HEK293 (cell line): ENCODE data around the genes PIEZO1 and CDH15.

DNA sequence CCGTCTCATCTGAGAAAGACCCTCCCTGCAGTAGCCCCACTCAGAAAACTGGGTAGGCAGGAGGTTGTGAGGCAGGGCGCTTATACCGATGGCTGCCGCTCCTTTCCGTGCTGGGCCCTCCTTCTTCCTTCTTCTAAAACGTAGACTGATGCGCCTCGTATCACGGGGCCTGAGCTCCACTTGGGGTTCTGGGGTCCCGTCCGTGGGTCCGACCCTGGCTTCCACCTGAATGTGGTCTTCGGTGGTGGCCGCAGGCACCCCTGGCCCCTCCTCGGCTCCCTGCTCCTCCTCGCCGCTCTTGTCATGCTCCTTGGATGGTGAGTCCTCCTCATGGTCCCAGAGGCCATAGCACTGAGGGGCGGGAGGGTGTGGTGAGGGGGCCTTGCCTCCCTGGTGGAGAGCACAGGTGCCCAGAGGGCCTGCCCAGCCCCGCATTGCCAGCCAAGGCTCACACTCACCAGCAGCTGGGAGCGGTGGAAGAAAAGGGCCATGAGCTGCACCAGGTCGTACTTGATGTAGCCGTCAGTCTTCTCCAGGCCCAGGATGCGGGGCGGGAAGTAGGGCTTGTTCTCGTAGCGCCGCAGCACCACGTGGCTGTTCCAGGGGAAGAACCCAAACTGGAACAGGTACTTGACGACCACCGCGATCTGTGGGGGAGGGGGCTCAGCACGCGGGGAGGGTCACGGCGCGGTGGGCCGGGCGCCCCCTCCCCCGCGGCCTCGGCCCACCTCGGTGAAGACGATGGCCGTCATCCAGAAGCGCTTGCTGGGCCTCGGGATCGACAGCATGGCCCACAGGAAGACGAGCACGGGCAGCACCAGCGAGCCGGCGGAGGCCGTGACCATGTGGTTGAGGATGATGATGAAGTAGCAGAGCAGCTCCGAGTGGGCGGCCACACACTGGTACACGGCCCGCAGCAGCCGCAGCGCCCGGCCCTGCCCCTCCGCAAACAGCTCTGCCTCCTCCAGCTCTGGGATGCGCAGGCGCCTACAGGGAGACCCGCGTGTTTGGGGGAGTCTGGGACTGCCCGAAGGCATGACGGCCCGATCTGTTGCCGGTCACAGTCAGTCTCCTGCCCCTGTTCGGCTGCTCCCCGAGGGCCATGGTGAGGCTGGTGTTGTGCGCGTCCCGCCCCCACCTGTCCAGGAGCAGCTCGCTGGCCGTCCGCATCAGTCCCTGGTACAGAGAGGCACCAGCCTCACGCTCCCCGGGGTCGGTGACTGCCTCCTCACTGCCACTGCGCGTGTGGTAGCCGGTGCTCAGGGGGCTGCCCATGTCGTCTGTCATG lies 15.2 kb downstream of the CTU2 start:
- PRO-cap, result no peak
- RRBS, 2 experiments, result 94% methylated on average over 5 of the region's 84 CpGs

DNA sequence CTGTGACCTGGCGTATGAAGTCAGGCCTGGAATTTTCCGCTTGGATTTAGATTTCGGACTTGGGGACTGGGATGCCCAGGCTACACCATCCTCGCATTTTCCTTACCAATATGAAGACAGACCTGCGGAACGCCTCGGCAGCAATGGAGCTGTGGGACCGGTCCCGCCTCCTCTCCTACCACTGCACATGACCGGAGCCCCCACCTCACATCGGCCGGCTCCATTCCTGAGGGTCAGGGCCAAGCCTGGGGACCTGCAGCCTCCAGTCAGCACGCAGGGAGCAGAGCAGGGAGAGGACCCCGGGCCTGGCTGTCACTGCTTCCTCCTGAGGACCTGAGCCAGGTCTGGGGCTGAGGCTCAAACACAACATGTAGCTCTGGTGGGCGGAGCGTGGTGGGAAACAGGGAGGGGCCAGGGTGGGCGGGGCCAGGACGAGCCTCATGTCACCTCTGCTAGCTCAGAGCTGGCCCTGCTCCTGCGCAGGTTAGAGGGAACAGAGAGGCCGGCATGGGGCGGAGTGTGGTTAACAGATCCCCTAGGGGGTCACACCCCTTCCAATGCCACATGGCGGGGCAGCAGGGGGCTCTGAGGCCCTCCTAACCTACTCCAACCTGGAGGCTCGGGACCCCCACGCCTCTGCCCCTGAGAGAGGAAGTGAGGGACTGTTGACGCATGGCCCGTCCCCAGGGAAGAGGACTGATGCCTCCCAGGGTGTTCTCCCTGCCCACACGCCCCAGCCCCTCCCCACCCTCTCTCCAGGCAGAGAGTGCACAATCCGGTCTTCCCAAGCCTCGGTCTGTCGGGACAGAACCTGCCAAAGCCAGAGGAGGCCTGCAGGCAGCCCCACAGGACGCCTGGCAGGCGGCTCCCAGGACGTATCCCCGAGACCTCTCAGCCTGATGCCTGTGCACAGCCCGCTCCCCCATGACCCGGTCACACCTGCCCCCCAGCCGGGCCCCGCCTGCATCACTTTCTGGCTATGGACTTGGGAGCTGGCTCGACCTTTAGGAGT lies 15.3 kb downstream of the PIEZO1 start:
- PRO-cap, result bidirectional peak, plus-strand start at position 460 of the sequence, minus-strand start at position 346 of the sequence
- RRBS, 2 experiments, result 14 to 19% methylated on average over 3 of the region's 39 CpGs

DNA sequence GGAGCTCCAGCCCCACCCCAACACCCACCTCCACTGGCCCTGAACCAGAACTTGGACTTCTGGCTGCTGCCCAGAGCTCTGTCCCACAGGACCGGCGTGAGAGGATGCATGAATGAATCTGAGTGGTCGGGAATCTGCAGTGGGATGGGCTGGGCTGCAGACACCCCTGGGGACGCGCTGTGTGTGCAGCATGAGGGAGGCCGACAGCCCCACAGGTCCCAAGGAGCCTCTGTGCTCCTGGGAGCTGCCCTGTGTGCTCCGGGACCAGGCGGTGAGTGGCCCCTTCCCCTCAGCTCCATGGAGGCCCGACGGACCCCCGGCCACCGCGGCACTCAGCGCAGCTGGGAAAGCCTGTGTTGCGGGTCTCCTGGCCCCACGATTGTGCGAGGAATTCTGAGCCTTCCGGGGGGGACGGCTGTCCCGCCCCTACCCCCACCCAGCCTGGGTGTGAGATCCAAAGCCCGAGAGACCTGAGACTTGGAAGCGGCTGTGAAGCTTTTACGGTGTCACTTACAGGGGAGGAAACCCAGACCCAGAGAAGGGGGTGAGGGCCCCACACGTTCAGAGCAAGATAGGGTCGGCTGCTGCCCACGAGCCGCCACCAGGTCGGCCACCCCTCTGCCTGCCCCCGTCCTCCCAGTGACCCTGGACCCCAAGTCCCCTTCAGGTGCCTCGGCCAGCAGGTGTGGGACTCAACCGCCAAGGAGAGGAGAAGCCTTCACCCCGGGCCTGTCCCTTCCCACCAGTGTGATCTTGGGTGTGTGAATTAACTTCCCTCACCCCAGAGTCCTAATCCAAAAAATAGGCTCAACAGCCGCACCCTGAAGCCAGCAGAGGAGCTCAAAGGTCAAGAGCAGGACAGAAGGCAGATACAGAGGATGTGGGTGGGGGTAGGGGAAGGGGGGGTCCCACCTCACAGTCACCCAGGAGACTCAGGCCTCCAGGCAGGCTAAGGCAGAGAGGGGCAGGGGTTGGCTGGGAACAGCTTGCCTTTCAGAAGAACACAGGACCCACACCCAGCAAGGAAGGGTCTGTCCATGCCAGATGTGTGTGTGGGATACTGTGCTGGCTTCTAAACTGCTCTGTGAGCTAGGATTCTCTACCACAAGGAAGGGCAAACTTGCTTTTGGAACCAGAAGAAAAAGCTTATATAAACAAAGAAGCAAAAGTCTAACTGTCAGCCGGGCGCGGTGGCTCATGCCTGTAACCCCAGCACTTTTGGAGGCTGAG lies 5.1 kb downstream of the PIEZO1 start:
- PRO-cap, result no peak
- RRBS, 2 experiments, result 76 to 87% methylated on average over 11 of the region's 36 CpGs

DNA sequence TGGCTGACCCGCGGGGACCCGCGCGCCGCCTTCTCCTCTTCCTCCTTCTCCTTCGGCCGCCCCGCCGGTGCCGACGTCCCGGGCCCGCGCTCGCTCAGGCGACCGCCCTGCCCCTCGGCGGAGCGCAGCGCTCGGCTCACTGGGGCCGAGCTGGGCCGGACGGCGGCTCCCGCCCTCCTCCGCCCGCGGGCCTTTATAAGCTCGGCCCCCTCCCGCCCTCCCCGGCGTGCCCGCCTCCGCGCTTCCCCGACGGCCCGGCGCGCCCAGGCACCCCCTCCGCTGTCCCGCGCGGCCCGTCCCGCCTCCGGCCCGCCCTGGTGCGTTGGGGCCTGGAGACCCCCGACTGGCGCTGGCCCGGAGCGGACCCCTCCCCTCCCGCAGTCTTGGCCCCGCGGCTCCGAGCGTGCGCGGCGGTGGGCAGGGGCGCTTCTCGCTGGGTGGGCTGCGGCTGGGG lies at the start of gene PIEZO1:
PIEZO1 (minus strand) TSS at position 171 of the 454 bp plus-strand sequence.
- PRO-cap, result bidirectional peak, plus-strand start at position 224 of the sequence, minus-strand start at position 171 of the sequence
- RRBS, 2 experiments, result 1 to 2% methylated on average over 44 to 49 of the region's 67 CpGs

- PRO-cap, result no peak
- RRBS, 2 experiments, result 77 to 78% methylated on average over 7 to 11 of the region's 35 CpGs
These were observed 8.5 kb upstream of the PIEZO1 start for GRCh38 chr16:88793299-88794062.

DNA sequence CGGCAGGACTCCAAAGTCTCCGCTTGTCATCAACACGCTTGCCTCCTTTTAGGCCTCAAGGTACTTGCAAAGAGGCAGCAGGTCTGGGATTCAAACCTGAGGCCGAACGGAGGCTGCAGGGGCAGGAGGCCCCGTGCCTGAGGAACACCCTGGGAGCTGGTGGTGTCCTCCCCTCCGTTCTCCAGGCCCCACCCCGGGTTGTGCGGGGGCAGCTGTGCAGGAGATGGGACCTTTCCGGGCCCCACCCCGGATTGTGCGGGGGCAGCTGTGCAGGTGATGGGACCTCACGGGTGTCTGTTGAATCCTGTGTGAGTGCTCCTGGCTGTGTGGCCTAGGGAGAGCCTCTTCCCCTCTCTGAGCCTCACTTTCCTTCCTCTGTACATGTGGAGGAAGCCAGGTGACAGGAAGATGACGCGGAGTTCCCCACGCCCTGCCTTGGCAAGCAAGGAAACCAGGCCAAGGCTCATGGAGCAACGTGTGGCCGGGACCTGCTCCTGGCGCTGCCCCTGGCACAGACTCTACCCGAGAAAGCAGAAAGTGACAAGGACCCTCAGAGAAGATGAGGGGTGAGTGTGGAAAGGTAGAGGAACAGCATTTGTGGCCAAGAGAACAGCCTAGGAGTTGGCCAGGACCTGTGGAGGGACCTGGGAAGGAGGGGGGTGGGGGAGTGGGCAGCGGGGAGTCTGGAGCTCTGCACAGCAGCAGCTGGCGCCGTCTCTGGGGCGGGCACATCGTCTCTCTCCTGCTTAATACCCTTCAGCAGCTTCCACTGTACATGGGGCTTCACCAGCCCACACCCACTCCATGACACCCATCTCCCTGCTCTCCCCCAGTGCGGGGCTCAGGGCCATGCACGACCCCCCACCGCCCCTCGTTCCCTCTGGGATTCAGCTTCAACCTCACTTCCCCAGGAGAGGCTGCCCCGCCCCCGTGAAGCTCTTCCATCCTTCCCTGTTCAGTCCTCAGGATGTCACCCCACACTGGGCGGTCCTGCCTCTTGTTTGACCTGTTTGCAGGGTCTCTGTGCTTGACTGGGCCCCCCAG lies 38.3 kb upstream of the PABPN1L start:
- PRO-cap, result no peak
- RRBS, 2 experiments, result 80% methylated on average over 2 of the region's 32 CpGs; no CpG with 5 or more reads in 1 of the 2 experiments

DNA sequence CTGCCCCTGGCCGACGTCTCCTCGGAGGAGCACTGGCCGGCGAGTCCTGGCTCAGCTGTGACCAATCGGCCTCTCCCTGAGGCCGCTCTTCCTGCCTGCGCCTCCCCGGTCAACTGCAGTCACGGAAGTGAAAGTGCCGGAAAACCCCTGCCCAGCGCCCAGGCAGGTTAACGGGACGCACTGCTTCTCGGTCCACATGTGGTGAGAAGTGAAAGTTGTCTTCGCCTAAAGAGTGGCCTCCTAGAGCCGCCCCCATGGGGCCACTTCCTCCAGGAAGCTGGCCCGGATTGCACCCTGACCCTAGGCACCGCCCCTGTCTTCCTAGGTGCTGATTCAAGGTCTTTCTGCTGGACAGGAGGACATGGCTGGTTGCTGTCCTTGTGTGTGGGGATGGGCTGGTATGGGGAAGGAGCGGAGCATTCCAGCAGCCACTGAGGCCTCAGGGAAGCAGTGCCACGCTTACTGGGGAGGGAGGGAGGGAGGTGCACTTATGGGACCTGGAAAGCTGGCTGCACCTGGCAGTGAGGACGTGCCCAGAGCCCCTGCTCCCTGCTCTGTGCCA lies 5.2 kb downstream of the CBFA2T3 start:
- PRO-cap, result no peak
- RRBS, 2 experiments, result 90 to 94% methylated on average over 6 of the region's 22 CpGs

DNA sequence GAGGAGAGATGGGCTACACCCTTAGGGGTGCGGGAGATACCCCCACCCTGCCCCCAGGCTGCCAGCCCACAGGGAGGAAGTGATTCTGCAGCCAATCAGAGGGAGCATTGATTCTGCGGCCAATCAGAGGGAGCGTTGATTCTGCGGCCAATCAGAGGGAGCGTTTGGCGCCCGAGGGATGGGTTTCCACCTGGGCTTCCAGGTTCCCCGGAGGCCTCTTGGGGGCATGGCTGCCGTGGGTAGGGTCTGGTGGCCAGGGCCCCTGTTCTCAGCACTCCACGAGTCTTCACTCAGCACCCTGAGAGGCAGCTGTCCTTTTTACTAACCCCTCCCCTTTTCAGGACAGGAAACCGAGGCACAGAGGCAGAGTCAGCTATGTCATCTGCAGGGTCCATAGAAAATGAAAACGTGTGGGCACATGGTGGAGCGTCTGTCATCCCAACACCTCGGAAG lies 28.1 kb upstream of the ACSF3 start:
- PRO-cap, result no peak
- RRBS, 2 experiments, result 80% methylated on average over 1 of the region's 14 CpGs; no CpG with 5 or more reads in 1 of the 2 experiments

DNA sequence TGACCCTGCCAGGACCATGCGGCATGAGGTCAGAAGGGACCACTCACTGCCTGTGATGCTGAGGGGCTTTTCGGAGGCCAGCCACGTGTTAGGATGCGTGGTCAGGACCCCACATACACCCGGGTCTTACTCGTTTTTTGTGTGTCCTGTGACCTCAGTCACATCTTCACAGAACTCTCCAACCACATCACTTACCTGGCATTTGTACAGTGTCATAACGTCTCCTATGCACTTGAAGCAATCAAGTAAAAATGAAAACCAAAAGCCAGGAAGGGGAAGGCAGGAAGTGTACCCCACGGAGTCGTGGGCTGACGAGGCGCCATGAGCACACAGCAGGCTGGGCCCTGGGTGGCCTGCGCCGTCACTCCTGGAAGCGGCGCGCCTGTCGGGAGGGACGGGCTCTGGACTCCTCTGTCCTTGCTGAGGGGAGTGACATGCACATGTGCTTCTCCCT lies 8.0 kb downstream of the ACSF3 start:
- PRO-cap, result no peak
- RRBS, 2 experiments, result no CpG with 5 or more reads among the region's 18 CpGs

DNA sequence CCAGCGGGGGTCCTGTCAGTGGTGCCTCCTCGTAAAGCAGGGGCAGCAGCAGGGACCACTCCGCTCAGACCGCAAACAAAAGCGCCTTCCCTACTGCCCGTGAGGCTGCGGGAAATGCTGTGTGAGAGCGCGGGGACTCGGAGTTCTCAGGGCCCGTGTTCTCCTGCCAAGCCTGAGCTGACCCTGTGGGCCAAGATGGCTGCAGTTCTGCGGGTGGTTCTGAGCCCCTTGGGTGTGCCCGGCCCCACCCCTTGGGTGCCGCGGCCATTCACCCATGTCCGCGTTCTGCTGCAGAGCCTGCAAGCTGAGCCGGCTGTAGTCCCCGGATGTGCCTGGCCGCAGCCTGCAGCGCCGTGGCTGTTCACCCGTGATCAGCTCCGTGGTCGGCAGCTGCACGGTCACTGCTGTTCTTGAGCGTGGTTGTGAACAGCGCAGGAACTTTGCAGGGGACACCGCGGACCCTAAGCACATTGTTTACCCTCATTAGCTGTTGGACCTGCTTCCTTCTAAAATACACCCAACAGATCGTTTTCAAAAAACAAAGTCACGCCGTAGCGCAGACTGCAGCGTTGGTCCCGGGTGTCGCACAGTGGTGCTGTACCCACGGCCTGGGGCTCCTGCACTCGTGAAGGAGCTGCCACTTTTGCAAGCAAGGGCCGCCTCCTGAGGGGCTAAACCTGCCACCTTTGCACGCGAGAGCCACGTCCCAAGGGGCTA lies 20.1 kb downstream of the ACSF3 start:
- PRO-cap, result no peak
- RRBS, 2 experiments, result 83 to 90% methylated on average over 3 to 6 of the region's 43 CpGs

DNA sequence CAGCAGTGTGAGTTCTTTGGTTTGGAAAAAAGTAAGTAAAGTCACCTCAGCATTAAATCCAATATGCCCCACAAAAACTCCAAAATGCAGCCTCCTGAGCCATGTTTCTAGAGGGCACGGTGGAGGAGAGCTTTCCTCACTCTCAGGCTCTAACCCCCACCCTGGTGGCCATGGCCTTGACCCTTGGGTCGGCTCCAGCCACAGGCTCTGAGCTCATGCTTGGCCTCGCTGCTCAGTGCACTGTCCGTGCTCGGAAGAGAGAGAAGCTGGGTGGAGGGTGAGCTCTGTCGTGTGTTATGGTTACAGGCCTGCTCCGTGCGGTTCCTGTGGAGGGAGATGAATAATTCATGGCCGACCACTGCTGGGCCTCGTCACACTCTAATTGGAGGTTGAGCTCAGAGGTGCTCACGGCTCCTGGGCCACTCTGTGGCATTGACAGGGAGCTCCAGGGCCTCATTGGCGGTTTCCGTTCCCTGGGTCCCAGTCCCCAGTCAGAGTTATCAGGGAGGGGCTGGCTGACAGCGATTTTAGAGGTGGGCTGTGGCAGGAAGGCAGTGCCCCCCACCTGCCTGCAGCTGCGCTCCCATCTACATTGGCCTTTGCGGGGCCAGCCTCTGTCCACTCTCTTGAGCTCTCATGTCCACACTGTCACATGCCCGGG lies 24.8 kb downstream of the ACSF3 start:
- PRO-cap, result no peak
- RRBS, 2 experiments, result no CpG with 5 or more reads among the region's 17 CpGs

GRCh38 chr16:89171048-89172060 lies at the start of gene CDH15:
CDH15 (plus strand) TSS chr16:89171748.
- PRO-cap, result unidirectional peak, plus-strand start at chr16:89171783
- RRBS, 2 experiments, result 10 to 13% methylated on average over 11 to 14 of the region's 80 CpGs

DNA sequence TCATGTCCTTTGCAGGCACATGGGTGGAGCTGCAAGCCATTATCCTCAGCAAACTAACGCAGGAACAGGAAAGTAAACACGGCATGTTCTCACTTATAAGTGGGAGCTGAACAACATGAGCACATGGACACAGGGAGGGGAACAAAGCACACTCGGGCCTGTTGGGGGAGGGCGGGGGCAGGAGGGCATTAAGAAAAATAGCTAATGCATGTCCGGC lies 28.9 kb downstream of the ZNF778 start:
- PRO-cap, result no peak
- RRBS, 2 experiments, result no CpG with 5 or more reads among the region's 5 CpGs

- PRO-cap, result no peak
- RRBS, 2 experiments, result no CpG with 5 or more reads among the region's 8 CpGs
These were observed 118.3 kb downstream of the ZNF778 start for GRCh38 chr16:89335771-89336231.

- PRO-cap, result no peak
- RRBS, 2 experiments, result no CpG with 5 or more reads among the region's 10 CpGs
These were observed 118.7 kb downstream of the ZNF778 start for GRCh38 chr16:89336232-89336637.

- PRO-cap, result no peak
- RRBS, 2 experiments, result no CpG with 5 or more reads among the region's 14 CpGs
These were observed 117.6 kb downstream of the ANKRD11 start for GRCh38 chr16:89372717-89373198.

DNA sequence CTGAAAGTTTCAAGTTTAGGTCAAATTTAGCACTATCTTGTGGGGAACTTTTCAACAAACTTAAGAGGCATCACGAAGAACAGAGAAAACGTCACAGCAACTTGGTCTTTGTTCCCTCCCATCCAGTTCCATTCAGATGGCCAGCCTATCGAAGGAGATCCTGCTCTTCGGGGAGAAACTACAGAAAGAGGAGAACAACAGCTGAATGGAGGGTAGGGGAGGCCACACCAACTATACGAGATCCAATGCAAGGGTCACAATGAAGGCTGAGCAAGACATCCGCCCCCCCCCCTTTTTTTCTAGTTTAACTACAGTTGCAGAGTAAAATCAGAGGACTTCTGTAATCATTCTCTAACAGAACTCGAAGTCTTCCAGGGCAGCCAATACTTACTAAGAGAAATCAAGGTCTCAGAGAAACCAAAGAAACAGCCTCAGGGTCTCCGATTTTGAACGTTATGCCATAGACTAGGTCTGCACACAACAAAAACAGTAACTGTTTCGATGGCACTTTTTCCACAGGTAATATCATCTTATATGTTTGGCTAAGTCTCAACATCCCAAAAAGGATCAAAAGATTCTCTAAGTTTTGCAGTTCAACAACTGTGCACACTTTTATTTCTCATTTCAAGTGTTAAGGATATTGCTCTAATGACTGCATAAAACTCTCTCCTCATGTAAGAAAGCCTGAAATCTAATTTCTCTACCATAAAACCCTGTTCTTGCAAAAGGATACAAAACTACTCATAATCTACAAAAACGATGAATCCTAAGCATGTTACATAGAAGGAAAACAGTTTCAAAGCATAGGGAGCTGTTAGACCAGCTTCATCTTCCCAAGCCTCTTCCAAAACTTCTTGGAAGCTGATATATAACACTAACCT lies 2.0 kb downstream of the ANKRD11 start:
- PRO-cap, result no peak
- RRBS, 2 experiments, result no CpG with 5 or more reads among the region's 11 CpGs

- PRO-cap, result no peak
- RRBS, 2 experiments, result 77 to 81% methylated on average over 2 of the region's 23 CpGs
These were observed 11.7 kb downstream of the SPG7 start for GRCh38 chr16:89519707-89520411.

- PRO-cap, result no peak
- RRBS, 2 experiments, result 94 to 96% methylated on average over 8 of the region's 46 CpGs
These were observed 23.9 kb downstream of the SPG7 start for GRCh38 chr16:89531806-89532806.

DNA sequence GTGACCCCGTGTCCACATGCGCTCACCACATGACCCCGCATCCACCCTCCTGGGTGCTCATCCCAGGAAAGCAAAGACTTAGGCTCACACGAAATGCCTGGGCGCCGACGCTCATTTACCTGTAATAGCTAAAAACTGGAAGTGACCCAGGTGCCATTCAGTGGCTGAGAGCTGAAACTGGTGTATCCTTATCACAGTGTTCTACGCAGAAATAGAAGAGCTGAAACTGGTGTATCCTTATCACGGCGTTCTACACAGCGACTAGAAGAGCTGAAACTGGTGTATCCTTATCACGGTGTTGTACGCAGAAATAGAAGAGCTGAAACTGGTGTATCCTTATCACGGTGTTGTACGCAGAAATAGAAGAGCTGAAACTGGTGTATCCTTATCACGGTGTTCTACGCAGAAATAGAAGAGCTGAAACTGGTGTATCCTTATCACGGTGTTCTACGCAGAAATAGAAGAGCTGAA lies 19.7 kb upstream of the RPL13 start:
- PRO-cap, result no peak
- RRBS, 2 experiments, result no CpG with 5 or more reads among the region's 19 CpGs